HGPS cell (cell line): ENCODE measurements around a stretch of chr5.

- RRBS: no CpG with 5 or more reads among the region's 4 CpGs
Measured at GRCh38 chr5:33008740-33009132, 297.6 kb downstream of the NPR3 start.

GRCh38 chr5:33466976-33468140 lies 26.6 kb downstream of the TARS1 start:
- RRBS: no CpG with 5 or more reads among the region's 12 CpGs

DNA sequence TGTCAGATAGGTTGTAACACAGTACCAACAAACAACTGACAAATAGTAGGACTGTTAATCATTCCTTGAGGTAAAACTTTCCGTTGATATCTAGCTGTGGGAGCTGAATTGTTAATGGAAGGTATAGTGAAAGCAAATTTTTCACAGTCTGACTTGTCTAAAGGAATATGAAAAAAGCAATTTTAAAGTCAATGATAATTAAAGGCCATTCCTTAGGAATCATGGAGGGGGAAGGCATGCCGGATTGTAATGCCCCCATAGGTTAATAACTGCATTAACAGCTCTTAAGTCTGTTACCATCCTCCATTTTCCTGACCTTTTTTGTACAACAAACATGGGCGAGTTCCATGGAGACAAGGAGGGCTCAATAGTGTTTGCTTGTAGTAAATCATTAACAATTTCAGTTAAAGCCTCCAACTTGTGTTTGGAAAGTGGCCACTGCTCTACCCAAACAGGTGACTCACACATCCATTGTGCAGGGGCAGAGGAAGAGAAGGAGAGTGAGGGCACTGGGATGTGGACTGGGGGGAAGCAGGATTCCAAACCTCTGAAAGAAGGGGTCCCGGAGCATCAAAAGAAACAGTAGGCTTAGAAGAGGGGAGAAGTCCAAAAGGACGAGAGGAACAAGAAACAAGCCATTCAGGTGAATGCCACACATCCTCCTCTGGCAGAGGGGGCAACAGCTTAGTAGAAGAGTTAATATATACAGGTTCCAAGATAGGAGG lies 189.6 kb upstream of the RAI14 start:
- RRBS: no CpG with 5 or more reads among the region's 5 CpGs

DNA sequence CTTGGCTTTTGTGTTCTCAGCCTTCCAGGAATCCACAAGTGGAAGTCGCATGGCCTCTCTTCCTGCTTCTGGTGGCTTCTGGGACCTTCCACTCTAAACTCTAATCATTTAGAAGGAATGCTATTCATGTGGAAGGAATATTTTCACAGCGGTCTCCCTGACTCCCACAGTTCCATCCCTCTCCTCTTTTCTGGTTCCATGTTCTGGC lies 7.3 kb upstream of the RAI14 start:
- RRBS: no CpG with 5 or more reads among the region's 2 CpGs

- RRBS: no CpG with 5 or more reads among the region's 4 CpGs
Measured at GRCh38 chr5:34658016-34658457, 1.9 kb downstream of the RAI14 start.

DNA sequence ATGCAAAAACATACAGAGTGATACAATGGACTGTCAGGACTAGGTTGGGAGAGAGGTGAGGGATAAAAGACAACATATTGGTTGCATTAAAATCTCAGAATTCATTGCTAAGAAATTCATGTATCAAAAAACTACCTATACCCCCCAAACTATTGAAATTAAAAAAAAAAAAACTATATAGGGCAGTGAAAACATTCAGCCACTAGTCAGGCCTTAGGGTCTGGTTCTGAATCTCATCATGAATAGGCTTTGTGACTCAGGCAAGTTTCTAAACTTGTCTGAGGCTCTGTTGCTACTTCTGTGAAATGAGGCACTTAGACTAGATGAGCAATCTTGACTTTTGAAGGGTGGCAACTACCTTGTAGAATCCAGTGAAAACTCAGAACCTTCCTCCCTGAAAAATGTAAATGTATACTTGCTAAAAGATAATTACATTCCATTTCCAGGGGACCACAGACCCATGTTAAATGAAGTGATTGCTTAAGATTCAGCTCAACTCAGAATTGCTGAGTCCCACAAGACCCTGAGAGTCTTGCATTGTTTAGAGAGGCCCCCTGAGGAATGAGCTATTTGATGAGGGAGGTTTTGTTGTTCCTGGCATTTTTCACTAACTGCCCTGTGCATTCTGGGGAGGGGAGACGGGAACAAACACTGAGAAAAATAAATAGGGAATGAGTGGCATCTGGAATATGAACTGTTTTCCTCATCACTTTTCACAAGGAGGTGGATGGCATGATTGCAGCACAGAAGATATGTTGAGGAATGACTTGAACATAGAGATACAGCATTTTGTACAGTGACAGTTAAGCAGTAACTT lies 29.5 kb downstream of the RAI14 start:
- RRBS: no CpG with 5 or more reads among the region's 1 CpG

DNA sequence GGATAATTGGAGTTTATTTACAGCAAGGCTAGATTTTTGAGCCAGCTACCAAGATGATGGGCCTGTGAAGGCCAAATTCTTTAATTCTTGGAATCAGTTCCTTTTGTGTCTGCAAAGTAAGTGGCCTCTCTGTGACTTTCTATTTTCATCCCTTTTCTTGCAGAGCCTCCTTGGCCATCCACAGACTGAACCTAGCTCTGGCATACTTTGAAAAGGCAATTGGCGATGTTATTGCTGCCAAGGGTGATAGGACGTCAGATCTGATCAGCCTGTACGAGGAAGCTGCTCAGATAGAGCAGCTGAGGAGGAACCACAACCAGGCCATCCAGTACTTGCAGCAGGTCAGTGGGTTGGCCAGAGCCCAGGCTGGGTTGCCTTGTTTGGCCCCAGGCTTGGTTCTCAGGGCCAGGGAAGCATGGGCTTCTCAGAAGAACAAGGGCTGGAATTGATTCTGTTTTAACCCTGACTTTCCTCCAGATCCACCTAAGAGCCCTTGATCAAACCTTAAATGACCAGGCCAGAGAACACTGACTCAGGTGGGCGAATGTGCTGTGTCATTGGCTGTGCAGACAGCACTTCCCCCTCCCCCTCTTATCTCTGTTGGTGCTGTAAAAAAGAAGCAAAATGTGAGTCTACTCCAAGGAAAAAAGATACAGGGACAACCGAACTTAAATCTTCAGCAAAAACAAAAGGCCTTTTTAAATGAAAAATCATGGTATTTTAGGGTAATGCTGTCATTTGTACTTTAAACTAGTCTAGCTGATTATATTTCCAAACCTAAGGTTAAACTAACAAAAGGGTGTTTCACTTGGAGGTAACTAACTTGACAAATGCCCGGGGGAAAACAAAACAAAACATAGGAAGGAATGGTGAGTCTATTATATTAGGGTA lies 28.0 kb downstream of the TTC23L start:
- RRBS: no CpG with 5 or more reads among the region's 6 CpGs

DNA sequence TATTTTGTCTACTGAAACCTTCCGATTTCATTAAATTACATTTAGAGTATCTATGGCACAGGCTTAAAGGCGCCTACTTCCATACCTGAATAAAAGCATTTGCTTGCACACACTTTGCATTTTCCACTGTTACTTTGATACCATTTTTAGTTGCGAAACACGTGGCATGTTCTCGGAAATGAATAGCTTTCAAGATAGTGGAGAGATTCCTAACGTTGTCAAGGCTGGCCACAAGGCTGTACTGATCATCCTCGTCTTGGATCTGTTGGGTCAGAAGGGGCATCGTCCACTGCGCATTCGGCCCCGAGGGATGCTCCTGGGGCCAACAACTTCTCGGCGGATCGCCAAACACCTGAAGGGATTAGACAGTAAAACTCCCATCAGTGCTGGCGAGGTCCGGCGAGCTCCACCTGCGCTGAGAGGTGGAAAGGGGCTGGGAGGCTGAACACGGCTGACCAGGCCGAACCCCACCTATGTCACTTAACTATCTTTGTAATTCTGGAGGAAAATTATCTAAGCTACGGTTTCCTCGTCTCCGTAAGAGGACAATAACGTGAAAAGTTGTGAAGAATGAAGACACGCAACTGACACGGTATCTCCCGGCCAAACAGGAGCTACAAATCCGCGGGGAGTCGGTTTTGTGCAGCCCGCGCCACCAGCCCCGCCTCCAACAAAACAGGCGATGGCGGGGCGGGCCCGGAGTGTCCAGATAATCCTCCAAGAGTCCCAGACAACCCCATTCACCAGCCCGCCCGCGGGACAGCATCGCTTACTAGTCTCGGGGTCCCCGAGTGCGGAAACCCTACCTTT lies 489 bp downstream of the RAD1 start:
- RRBS: 1% methylated on average over 8 of the region's 44 CpGs

- RRBS: 76% methylated on average over 3 of the region's 7 CpGs
Measured at GRCh38 chr5:35213616-35214678, 16.3 kb downstream of the PRLR start.

DNA sequence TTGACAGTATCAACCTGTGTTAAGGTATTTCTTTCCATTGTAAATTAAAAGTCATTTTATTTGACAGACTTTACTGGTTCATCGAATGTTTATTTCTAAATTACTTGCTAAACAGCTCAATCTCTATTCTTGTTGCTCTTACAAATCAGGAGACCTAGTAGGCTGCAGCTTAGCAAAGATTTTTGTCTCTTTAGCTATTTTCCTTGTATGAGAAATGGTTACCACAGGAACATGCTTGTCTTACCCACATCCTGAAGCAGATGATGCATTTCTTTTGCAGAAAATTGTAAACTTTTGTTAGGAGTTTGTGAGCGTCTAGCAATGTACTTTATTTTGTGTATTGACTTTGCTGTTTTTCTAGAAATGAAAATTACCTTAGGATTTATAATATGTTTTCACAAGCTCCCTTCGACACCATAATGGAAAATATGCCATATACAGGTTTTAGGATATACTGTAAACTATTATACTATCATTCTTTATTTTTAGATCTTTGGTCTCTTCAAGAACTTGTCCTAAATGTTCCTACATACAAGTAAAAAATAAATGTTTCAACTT lies 53.9 kb downstream of the SPEF2 start:
- RRBS: no CpG with 5 or more reads among the region's 3 CpGs

DNA sequence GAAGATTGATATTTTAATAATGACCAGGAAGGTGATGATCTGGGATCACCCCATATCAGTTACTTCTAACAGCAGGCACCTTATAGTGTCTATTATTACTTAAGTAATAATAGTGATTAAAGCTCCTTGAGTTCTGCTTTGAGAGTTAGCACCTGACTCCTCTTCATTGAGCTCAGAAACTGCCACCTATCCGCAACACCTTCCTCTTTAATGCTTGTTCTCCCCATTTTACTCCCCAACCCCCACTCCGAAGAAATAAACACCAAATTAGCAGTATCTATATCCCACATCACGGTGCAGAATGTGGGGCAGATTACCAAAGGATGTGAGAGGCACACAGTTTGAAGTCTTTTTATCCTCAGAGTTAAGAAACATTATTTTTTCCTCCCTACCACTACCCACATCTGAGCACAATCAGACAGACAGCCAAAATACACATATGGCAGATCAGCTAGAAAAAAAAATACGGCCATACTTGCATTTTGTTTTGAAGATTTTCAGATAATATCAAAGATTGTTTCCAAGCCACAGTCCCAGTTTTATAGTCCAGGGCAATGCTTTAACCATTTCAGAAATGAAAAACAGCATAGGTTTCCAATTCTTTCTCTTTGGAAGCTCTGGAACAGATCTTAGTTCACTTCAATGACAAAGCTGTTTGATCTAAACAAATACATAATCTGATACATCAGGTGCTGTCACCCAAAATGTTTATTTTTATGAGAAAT lies 26.1 kb upstream of the IL7R start:
- RRBS: no CpG with 5 or more reads among the region's 4 CpGs

- RRBS: no CpG with 5 or more reads among the region's 5 CpGs
Measured at GRCh38 chr5:35853349-35853970, 3.2 kb upstream of the IL7R start.

GRCh38 chr5:35869587-35869963 lies 12.9 kb downstream of the IL7R start:
- RRBS: no CpG with 5 or more reads among the region's 2 CpGs

DNA sequence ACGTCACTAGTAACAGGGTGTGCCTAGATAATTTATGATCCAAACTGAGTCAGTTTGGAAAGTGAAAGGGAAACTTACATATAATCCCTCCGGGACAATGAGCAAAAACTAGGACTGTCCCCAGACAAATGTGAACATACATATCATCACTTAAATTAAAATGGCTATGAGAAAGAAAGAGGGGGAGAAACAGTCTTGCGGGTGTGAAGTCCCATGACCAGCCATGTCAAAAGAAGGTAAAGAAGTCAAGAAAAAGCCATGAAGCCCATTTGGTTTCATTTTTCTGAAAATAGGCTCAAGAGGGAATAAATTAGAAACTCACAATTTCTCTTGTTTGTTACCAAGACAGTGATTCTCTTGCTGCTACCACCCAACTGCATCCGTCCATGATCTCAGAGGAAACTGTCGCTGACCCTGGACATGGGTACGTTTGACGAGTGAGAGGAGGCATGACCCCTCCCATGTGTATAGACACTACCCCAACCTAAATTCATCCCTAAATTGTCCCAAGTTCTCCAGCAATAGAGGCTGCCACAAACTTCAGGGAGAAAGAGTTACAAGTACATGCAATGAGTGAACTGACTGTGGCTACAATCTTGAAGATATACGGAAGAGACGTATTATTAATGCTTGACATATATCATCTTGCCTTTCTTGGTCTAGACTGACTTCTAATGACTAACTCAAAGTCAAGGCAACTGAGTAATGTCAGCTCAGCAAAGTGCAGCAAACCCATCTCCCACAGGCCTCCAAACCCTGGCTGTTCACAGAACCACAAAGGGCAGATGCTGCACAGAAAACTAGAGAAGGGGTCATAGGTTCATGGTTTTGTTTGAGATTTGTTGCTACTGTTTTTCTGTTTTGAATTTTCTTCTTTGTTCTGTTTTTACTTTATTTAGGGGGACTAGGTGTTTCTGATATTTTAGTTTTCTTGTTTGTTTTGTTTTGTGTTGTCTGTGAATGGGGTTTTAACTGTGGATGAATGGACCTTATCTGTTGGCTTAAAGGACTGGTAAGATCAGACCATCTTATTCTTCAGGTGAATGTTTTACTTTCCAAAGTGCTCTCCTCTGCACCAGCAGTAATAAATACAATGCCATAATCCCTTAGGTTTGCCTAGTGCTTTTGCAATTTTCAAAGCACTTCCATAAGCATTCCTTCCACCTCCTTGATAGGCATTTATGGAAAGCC lies 20.8 kb downstream of the IL7R start:
- RRBS: no CpG with 5 or more reads among the region's 9 CpGs

- RRBS: 1% methylated on average over 42 of the region's 78 CpGs
Measured at GRCh38 chr5:36240722-36241725, 701 bp downstream of the NADK2 start.

DNA sequence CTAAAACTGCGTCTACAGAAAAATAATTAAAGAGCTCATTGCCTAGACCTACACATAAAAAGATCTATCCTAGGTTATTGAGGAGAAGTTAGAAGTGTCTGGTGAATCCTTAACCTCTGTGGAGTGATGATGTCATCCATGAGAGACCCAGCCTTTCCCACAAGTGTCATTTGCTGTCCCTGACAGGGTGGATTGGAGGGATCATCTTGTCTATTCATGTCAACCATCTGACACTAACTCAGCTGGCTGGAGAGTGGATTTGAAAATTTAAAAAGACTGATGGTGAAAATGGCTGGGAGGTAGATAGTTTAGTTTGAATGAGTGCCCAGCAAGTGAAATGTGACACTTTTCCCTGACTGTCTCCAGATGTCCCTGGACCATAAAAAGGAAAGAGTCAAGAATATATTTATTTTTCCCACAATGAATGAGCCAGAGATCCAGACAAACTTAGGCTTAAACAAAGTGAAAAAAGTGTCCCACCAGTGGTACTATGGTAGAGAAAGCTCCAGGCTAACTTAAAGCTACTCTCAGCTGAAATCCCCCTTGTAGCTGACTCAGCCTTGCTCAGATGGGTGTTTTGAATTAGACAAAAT lies 1.1 kb downstream of the RANBP3L start:
- RRBS: no CpG with 5 or more reads among the region's 1 CpG

GRCh38 chr5:36383861-36384437 lies 82.2 kb upstream of the RANBP3L start:
- RRBS: no CpG with 5 or more reads among the region's 5 CpGs

DNA sequence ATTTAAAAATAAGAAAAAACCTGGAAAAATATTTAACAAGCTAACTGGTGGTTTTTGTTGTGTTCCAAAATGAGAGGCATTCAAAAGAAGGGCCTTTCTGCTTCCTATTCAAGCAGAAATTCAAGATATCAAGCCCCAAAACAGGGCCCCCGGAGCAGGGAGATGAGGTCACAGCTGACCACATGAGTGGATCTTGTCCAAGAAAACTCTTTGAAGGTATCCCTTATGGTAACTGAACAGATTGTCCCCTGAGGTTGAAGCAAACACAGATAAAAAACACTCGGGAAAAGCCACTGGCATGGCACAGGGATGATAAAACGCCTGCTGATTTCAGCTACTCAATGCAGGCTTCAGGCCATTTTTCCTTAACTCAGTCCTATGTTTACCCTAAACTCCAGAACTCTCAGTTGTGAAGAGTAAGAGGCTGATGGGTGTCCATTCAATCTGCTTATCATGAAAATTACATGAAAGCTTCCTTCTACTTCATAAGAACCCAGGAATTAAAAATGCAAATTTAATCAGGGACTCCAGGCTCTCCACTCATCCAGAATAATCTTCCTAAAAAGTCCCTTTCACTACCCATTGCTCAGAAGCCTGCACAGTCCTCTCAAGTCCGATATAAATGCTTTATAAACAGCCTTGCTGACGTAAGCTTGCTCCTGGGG lies 36.0 kb upstream of the SLC1A3 start:
- RRBS: no CpG with 5 or more reads among the region's 5 CpGs

GRCh38 chr5:36618985-36619143 lies 12.5 kb downstream of the SLC1A3 start:
- RRBS: no CpG with 5 or more reads among the region's 2 CpGs